Vermiform appendix (tissue), 1 donor: ENCODE data around the gene GZF1.

DNA sequence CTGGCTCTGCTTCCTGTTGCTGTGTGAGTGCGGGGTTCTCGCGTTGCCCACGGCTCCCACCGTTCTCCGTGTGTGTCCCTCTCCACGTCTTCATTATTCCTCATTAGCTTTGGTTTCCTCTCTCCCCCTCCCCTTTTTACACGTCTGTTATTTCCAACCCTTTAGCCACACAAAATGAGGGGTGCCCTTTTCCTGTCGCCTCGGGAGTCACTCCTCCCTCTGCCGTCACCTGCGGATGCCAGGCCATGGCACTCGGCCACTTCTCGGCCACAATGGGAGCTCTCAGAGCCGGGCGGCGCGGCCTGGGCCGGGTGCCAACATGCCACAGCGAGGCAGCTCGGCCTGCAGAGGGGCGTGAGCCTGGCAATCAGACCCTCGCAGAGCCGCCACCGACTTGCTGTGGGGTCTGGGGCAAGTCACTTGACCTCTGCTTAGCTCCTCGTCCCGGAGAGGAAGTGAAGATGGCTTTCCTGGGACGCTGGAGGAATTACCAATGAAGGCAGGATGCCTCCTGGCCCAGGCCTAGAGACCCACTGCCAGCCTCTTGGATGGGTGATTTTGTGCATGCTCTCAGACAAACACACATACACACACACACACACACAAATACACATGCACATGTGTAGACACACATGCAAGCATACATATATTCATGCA is 94.5 kb upstream of the NKX2-2 start:
- PRO-cap = unidirectional peak, minus-strand start at position 221 of the sequence

- PRO-cap = no peak
Observed at GRCh38 chr20:22499684-22500270, 84.6 kb downstream of the FOXA2 start.

DNA sequence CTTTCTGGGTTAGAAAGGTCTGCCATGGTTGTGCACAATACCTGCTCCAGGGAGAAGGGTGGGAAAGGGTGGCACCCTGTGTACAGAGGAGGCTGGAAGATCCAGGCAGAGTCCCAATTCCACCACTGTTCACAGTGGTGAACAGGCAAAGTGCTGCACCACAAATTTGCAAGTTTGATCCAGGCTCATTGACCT is 4.1 kb downstream of the FOXA2 start:
- PRO-cap = no peak

DNA sequence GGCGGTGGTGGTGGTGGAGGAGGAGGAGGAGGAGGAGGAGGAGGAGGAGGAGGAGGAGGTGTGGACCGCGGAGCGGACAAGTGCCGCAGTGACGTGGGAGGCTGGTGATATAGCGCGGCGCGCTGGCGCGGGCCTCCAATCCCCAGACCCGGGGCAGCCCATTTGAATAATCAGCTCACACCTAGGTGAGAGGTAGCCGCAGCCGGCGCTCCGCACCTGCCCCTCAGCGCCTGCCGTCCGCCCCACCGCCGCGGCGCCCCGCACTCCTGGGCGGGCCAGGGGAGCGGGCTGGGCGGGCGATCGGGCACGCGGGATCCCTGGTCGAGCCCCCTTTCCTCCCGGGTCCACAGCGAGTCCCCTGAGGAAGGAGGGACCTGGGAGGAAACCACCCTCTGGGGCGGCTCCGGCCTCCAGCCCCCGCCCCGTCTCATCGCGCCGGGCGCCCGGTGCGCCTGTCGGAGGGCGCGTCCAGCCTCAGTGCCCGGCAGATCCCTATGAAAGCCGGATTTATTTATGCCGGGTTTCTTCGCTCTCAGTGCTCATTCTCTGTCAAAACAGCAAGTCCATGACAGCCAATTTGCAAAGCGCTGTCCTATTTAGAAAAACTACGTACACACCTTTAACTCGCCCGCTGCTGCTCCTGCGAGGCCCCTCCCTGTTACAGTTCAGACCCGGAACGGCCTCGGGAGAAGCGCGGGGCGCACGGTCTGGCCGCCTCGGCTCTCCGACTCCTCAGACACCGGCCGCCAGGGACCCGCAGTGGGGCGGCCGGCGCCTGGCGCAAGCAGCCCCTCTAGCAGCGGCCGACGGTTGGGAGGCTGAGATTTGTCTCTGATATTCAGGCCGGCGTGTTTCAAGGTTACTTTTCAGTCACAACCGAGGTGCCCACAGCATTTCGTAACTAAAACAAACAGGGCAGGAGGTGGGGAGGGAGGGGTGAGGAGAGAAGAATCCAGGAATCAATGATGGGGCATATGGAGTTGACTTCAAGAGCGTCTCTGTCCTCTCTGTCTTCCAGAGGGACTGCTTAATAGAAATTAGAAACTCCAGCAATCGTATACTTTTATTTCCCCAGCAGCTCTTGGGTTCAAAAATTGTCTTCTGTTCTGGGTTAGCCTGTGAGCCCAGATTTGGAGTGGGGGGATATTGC is 661 bp upstream of the FOXA2 start:
- PRO-cap = bidirectional peak, plus-strand start at position 226 of the sequence, minus-strand start at position 82 of the sequence; unidirectional peak, plus-strand start at position 688 of the sequence

- PRO-cap = no peak
Observed at GRCh38 chr20:22763560-22764050, 179.2 kb upstream of the FOXA2 start.

- PRO-cap = no peak
Observed at GRCh38 chr20:22792276-22792619, 207.9 kb upstream of the FOXA2 start.

DNA sequence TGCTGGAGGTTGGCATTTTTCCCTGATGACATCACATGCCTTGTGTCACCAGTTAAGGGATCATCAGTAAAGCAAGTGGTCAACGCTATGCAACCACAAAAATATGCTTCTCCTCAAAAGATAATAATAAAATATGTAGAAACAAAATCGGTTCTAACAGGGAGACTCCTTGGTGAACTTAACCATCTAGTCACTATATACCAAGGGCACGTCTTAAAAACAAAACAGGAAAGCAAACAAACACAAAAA is 211.7 kb upstream of the FOXA2 start:
- PRO-cap = no peak

DNA sequence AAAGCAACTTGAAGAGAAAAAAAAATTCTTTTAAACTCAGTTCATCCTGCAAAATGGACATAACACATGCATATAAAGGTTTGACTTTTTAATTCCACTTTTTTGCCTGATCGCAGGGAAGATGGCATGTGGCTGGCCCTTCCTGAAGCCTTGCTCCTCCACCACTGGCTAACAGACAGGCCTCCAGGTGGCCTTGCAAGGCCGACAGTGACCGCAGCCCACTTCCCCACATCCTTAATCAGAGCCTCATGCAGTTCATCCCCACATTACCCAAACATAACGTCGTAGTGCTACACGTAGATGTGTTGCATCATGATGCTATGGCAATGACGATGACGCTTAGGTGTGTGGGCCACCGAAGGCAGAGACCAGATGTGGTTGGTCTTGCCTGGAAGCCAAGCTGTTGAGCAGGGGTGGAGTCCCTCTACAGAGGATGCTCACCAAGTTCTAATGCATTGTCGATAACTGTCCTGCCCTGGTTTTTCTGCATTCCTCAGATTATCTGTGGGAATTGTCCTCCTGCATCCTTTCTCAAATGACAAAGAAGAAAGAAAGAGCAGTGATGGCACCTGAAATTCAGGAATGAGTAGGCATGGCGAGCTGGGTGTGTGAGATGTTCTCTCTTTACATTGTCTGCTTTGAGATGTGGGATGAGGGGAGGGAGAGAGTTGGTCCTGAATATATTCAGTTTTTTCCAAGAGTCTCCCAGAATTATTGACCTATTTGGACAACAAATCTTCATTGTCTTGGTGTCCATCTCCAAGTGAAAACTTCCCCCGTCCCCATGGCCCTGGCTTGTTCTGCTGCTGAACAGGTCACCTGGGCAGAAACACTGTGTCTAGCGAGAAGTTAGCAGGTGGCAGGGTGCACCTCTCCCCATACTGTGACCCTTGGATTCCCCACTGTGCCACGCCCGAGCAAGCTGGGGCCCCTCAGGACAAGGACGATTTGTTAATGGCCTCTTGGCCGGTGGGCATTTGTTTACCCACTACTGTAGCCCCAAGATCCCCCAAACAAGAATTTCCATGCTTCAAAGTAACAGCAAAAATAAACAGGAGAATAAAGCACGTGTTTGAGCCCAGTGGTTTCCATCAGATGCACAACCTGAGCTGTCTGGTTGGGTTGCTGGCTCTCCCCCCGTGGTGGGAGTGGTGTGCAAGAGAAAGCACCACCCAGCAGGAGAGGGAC is 5.3 kb downstream of the CD93 start:
- PRO-cap = no peak

DNA sequence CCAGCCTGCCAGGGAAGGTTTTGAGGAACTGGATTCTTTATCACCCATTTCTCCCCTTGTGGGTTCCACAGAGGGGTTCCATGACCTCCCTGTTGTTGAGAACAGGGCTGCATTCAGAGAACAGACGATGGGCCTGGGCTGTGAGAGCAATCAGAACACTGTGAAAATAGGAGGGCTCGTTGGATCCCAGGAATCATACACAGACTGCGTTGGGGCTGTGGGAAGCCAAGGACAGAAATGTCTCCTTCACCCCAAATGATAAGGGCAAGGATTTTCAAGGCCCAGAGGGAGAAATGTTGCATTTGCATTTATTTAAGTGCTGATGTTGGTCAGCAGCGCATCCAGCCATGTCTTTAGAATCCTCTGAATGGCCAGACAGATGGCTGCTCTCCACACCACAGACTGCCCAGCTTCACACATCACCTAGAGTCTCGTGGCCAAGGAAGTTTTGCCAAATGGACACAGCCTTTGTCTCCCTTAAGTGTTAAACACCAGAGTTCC is 4.5 kb downstream of the CD93 start:
- PRO-cap = no peak

DNA sequence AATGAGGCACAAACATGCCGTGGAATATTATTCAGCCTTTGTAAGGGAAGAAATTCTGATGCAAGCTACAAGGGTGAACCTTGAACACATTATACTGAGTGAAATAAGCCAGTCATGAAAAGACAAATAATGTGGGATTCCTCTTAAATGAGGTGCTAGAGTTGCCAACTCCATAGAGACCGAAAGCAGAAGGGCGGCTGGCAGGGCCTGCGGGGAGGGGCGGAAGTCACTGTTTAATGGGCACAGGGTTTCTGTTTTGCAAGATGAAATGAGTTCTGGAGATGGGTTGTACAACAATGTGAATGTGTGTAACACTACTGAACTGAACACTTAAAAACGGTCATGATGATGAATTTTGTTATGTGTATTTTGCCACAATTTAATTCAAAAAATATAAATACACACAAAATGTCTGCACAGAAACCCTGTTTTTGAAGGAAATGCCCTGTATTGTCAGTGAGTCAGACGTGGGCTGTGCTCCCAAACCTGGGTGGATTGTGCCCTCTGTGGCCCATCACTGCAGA is 49.6 kb upstream of the CD93 start:
- PRO-cap = no peak

- PRO-cap = no peak
Observed at GRCh38 chr20:23158990-23160195, 73.3 kb upstream of the CD93 start.

GRCh38 chr20:23249480-23249972 is 101.1 kb upstream of the NXT1 start:
- PRO-cap = no peak

DNA sequence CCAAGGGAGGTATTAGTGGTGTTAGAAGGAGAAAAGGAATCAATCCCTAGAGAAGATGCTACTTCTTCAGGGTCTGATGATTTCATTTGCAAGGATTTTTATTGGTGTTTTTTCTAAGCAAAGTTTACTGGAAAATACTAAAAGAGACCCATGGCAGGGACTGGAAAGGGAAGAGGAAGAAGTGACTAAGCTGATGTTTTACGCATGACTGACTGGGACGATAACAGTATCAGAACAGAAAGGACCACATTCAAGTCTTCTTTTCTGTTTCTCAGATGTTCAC is 18.7 kb upstream of the NXT1 start:
- PRO-cap = no peak

GRCh38 chr20:23361711-23362516 is at the start of gene GZF1:
GZF1 (plus strand) TSS chr20:23362182.
- PRO-cap = bidirectional peak, plus-strand start at chr20:23362226, minus-strand start at chr20:23361793; bidirectional peak, plus-strand start at chr20:23362473, minus-strand start at chr20:23362317

- PRO-cap = no peak
Observed at GRCh38 chr20:23411949-23412524, 9.3 kb downstream of the NAPB start.

- PRO-cap = no peak
Observed at GRCh38 chr20:23628426-23629686, 8.9 kb downstream of the CST3 start.

DNA sequence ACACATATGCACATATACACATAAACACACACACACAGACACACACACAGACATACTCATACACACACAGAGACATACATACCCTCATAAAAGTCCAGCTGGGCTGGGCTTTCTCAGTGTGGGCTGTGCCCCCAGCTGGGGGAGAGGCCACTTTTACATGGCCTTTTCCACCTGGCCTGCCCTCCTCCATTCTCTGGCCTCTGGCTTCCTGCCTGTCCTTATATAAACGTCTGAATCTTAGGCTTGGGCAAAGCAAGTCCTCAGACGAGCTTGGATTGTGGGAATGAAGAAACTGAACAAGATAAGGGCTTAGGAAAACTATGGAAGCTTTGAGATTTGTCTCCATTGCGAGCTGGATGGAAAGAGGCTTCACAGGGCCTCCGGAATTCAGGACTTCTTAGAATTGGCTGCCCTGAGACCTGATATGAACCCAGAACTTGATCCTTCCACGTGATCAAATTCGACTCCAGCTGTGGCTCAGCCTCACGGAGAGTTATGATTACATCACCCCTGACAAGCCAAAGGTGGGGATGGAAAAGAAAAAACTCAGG is 22.5 kb upstream of the CST3 start:
- PRO-cap = no peak

GRCh38 chr20:23928662-23929159 is 49.2 kb upstream of the CST5 start:
- PRO-cap = no peak

GRCh38 chr20:23980939-23981525 is 7.5 kb downstream of the GGTLC1 start:
- PRO-cap = no peak

- PRO-cap = no peak
Observed at GRCh38 chr20:24111769-24112303, 123.3 kb upstream of the GGTLC1 start.